HEK293 (cell line): ENCODE results near the gene GRAP2.

GRCh38 chr22:39316107-39317248 lies 2.9 kb downstream of the RPL3 start:
- PRO-cap: bidirectional peak, plus-strand start at chr22:39316852, minus-strand start at chr22:39316653
- RRBS, 2 experiments: 69% methylated on average over 2 of the region's 21 CpGs; no CpG with 5 or more reads in 1 of the 2 experiments

DNA sequence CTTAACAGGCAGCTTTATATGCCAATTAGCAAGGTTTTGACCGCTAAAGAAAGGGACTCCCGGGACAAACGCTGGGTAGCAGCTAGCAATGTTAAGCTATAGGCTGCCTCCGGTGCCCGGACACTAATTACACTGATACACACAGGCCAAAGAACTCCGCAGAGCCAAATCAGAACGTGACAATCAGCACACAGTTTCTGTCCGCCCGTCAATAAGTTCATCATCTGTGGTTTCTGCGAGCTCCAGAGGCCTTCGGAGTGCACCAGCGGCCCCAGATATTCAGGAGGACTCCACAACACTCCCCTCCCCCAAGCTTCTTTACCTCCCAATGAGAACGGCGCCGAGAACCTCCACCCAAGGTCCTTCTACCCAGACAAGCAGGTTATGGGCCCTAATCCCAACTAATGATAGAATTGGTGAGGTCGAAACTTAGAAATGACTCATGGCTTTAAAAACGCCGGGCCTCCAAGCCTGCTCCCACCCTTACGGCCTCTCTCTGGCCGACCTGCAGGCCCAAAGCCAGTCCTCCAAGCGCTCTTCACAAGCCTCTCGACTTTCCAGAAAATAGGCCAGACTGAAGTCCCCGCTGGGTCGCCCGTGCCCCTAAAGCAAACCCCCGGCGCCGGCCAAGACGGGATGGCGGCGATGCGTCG lies 412 bp downstream of the RPL3 start:
- PRO-cap: bidirectional peak, plus-strand start at position 159 of the sequence, minus-strand start at position 141 of the sequence; bidirectional peak, plus-strand start at position 331 of the sequence, minus-strand start at position 250 of the sequence
- RRBS, 2 experiments: under 1% methylated on average over 8 of the region's 33 CpGs

DNA sequence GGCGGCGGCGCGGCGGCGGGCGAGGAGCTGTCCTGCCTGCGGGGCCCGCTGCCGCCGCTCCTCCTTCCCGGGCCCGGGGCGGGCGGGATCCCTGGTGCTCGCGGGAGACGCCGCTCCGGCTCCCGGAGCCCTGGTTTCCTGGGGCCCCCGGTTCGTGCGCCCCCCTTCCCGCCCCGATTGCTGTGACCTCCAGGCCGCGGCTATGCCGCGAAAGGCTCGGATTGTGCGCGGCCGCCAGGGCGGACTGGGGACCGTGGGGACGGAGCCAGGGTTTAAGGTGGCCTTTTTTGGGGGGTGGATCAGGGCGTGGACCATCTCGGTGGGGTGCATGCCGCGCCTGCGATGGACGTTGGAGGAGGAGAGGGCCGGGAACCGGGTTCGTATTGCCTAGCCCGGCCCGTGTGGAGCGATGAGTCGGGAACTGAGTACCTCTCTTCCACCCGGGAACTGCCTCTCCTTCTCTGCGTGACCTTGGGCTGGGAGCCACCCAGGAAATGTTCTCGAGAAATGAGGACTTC lies 481 bp downstream of the SYNGR1 start:
- PRO-cap: bidirectional peak, plus-strand start at position 187 of the sequence, minus-strand start at position 246 of the sequence; unidirectional peak, minus-strand start at position 449 of the sequence
- RRBS, 2 experiments: 3 to 14% methylated on average over 23 to 24 of the region's 53 CpGs

DNA sequence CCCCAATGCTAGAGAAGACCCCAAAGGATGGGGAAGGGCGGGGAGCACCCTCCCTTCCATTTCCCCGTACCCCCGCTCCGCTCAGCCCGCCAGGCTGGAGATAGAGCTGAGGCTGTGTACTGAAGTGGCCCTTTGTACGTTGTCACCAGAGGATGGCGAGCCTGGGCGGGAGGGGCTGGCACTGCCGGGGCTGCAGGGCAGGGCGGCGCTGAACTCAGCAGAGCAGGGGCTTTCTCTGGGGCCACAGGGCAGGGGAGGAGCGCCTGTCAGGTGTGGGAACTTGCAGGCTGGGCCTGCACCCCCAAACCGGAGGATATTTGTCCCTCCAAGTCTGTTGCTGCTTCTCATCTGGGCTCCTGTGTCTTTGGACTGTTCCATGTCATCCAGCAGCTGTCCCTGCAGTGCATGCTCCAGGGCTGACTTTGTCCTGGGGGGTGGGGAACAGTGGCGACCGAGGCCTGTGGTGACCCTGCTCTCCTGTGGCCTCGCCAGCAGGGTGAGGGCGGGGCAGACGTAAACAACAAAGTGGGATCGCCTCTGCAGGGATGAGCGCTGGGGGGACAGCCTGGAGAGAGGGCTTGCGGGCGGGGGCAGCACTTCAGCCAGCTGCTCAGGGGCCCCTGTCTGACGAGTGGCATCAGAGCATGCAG lies 13.0 kb downstream of the MGAT3 start:
- PRO-cap: no peak
- RRBS, 2 experiments: no CpG with 5 or more reads among the region's 23 CpGs

- PRO-cap: no peak
- RRBS, 2 experiments: no CpG with 5 or more reads among the region's 3 CpGs
Observed at GRCh38 chr22:39573225-39573460, 2.6 kb downstream of the CACNA1I start.

- PRO-cap: no peak
- RRBS, 2 experiments: no CpG with 5 or more reads among the region's 4 CpGs
Observed at GRCh38 chr22:39773829-39774472, 119.6 kb downstream of the ENTHD1 start.

DNA sequence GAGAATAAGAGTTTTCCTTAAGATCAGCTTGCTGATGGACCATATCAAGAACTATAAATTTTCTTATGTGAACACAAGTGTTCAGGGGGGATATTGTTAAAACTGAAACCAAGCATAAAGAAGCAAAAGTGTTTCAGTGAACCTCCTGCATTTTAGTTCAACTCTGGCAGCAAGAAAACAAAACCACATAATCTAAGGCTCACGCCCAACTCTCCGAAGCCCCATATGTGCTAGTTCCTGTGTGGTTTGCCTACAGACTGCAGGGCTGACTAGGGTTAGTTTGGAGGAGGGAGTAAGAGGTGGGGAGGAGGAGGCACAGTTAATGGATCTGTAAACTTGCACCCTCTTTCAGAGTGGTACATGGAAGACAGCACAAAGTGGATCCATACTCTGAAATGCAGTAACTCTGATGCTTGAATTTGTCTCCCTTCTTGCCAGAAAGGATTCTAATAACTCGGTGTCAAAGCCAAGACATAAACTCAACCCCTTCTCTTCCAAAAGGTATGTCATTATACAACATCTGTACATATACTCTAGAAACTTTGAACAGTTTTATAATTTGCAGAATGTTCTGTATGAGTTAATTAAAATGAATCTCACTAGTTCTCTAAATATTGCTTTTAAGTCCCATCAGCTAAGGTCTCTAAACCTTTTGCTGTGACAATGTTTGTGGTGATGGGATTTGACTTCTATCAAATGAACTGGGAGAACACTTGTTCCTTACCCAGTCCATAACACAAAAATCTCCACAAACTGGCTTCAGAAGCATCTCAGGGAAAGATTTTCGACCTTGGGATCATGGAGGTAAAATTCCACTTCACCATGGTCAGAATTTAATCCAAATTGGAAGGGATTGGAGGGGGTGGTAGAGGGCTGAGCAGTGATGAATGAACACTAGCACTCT lies at the start of gene GRAP2:
Gene GRAP2, plus strand, starts transcription at position 255 of the 904 bp plus-strand sequence.
- PRO-cap: no peak
- RRBS, 2 experiments: no CpG with 5 or more reads among the region's 4 CpGs

DNA sequence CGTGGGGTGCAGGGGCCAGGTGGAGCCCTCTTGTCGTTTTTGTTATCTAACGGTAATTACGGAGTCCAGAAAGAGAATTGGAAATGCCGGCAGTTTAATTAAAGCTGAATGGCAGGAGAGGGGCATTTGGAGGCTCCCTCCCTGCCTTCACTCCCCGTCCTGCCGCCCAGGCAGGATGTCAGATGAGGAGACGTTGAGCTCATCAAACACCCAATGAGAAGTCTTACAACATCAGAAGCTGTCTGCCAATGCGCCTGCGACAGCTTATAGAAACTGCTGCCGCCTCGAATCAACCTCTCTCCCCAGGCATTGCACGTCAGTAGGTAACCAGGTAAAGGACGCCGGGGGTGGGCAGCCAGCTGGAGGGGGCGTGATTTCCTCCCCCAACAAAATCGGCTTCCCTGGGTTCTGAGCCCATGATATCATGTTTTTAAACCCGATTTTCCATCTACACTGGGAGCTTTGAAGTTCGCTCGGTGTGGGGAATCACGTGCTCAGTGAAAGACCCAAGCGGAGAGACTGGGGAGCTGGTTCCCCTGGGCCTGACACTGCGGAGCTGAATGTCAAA lies 15.1 kb downstream of the FAM83F start:
- PRO-cap: no peak
- RRBS, 2 experiments: no CpG with 5 or more reads among the region's 23 CpGs

GRCh38 chr22:40022798-40023466 lies 28.2 kb downstream of the FAM83F start:
- PRO-cap: no peak
- RRBS, 2 experiments: 100% methylated on average over 1 of the region's 8 CpGs; no CpG with 5 or more reads in 1 of the 2 experiments

DNA sequence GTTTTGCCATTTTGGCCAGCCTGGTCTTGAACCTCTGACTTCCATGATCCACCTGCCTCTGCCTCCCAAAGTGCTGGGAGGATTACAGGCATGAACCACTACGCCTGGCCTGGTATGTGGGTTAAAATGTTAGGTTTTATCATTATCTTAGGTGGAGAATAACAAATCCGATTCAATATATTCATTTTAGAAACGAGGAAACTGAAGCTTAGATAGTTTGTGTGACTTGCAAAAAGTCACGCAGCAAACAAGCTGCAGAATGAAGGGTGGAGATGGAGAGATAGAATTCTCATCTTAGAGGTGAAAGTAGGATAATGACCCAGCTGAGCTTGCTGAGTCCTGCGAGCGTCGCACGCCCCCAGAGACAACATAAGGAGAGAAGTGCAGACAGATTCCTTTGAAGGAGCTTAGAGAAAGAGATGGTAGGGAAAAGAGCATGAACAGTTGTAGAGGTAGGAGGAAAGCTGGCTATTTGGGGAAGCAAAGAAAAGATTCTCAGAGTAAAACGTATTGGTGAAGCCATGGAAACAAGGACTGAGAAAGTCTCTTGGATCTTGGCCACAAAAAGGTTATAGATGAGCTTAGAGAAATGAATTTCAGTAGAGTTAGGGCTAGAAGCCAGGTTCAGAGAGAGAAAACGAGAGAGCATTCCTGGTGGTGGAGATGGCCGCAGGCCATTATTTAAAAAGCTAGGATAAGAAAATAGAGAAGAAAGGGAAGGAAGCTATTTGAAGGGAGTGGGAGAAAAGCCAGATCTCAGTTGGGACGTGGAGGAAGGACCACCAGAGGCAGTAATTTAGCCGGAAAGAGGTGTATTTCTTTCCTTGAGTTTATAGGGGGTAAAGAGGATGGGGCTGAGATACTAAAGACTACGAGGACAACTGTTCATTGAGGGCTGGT lies 44.8 kb downstream of the FAM83F start:
- PRO-cap: no peak
- RRBS, 2 experiments: no CpG with 5 or more reads among the region's 14 CpGs

DNA sequence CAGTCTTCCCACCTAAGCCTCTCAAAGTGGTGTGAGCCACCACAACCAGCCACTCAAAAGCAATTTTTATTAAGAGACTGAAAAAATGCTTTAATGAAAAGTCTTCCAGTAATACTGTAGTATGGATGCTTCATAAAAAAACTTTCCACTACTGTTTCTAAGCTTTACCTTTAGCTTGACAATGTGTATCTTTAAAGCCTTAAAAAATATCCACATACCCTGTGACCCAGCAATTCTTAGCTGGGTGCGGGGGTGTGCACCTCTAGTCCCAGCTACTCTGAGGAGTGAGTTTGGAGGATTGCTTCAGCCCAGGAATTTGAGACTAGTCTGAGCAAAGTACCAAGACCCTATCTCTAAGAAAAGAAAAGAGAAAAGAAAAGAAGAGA lies 81.9 kb downstream of the FAM83F start:
- PRO-cap: no peak
- RRBS, 2 experiments: no CpG with 5 or more reads among the region's 1 CpG

DNA sequence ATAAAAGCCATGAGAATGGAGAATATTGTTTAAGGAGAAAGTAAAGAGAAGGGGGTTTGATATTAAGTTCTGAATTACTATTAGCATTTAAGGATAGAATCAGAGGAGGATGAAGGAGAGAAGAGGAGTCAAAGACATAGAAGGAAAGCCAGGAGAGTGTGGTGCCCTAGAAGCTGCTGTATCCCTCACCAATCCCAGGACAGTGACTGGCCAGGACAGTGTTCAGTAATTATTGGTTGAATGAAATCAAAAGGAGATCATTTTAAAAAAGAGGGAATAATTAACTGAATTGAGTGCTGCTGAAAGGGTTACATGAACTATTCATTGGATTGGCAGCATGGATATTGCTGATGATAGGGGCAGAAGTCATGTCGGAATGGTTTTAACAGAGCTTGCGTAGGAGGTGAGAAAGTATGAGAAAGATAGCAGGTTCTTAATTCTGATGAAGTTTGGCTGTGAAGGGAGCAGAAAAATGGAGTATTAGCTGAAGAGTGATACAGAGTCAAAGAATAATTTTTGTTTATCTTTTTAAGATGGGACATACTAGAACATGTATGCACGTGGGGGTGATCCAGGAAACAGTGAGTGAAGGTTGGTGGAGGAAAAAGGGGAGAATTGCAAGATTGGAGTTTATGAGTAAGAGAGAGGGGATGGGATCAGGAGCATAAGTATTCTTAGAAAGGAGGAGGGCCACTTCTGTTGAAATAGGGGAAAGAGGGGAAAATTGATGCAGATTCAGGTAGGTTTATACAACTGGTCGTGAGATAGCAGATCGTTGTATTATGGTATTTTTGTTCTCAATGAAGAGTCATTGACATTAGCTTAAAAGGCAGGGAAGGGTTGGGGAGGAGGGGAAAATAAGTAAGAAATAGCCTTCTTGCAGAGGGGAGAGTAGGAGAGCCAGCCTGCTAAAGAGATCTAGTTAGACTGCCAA lies 88.6 kb downstream of the FAM83F start:
- PRO-cap: no peak
- RRBS, 2 experiments: no CpG with 5 or more reads among the region's 5 CpGs

DNA sequence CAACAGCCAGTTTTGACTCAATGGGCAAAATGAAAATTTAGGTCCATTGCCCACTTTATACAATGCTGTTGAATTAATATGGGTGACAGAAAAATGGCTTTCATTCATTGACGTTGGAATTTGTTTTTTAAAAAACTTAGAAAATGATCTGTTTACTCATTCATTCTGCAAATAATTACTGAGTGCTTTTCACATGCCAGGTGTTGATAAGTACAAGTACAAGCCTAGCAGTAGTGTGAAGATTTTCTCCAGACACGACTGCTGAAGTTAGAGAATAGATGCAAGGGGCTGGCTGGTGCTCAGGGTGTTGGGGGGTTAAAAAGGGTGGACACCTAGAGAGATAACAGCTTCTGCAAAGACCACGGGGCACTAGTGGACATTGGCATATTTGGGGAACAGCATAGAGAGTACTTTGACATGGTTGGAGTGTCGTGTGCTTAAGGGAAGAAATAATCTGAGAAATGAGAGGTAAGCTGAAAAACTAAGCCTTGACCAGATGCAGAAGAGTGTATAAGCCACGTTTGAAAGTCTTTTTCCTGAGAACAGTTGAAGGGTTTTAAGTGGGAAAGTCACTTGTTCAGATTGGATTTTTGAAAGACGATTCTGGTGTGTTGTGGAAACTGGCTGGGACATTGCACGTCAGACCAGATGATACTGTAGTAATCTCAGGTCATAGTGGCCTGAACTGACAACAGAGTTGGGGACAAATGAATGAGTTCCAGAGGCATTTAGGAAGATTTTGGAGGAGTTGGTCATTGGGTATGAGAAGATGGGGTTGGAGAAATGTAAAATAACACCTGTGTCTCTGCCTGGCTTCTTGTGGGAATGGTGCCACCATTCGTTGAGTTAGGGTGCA lies 6.5 kb downstream of the TNRC6B start:
- PRO-cap: no peak
- RRBS, 2 experiments: no CpG with 5 or more reads among the region's 8 CpGs

GRCh38 chr22:40197950-40198566 lies 20.3 kb downstream of the TNRC6B start:
- PRO-cap: no peak
- RRBS, 2 experiments: no CpG with 5 or more reads among the region's 2 CpGs

DNA sequence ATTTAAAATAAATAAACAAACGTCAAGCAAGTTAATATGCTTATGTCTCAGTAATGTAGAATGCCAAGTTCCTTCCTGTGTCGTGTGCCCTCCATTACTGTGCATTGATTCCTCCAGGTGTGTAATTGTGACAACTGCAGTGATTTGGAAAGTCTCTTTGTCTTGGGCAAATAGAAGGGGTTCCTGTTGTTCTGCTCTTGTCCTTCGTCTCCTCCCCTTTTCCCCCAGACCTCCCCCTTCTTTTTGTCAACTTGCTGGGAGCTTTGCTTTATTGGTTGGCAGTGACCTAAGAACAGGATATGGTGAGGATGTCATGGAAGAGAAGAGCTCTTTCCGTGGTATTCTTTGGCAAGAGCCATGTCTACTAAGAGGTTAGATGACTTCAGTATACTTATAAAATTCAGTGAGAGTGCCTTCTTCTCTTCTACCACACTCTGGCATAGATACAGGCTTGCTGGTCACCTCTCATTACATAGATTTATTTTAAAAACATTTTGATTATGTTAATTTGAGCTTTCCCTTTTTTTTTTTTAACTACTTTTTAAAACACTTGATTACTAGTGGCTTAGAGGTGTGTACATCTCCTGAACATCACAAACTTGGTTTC lies 18.9 kb upstream of the ADSL start:
- PRO-cap: no peak
- RRBS, 2 experiments: no CpG with 5 or more reads among the region's 4 CpGs

DNA sequence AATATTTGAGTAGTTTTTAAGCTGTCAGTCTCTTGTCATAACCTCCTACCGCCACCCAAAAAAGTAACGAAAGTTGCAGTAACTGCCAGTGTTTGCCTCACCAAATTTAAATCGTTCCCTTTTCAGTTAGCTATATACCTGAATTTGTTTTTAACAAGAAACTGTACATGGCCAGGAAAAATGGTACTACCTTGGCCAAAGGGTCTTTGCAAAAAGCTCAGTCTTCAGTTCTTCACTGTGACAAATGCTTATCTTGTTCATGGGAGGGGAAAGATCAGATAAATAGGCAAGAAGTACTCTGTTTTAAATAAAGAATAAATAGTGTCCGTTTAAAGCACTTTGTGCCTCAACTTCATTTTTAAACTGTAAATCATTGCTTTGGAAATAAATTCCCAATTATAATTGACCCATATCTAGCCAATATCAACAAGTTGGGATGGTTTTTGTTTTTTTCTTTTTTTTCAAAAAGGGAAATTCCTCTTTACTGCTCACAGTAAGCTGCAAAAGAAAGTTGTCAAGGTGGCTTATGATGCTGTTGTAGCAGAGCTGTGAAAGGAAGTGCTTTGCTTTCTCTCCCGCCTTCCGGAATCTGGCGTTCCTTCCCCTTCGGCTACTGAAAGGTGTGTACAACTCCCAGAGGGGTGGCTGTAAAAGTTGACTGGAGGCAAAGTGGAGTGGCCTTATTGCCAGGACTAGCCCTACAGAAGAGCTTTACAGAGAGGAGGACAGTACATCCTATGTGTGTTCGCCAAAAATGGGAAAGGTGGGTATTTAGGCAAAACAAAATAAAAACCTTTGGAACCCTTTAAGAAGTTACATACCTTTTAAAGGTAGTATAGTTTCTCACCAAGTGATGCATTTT lies 16.3 kb upstream of the ADSL start:
- PRO-cap: no peak
- RRBS, 2 experiments: no CpG with 5 or more reads among the region's 9 CpGs

- PRO-cap: no peak
- RRBS, 2 experiments: no CpG with 5 or more reads among the region's 15 CpGs
Observed at GRCh38 chr22:40679981-40681010, 1.0 kb downstream of the MCHR1 start.

- PRO-cap: no peak
- RRBS, 2 experiments: no CpG with 5 or more reads among the region's 6 CpGs
Observed at GRCh38 chr22:40769770-40770271, 49.3 kb downstream of the SLC25A17 start.

- PRO-cap: no peak
- RRBS, 2 experiments: no CpG with 5 or more reads among the region's 2 CpGs
Observed at GRCh38 chr22:40835717-40836044, 16.5 kb upstream of the SLC25A17 start.

DNA sequence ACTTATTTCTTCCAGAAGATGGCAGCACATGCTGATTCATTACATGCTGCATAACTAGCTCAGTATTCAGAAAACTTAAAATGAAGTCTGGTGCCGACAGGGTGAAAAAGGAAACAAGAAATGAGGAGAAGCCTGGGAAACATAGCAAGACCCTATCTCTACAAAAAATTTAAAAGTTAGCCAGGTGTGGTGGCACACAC lies 28.4 kb upstream of the RBX1 start:
- PRO-cap: no peak
- RRBS, 2 experiments: no CpG with 5 or more reads among the region's 1 CpG